Gastrocnemius medialis (tissue), 3 donors: ENCODE data around the genes TTLL12 and PNPLA3.

DNA sequence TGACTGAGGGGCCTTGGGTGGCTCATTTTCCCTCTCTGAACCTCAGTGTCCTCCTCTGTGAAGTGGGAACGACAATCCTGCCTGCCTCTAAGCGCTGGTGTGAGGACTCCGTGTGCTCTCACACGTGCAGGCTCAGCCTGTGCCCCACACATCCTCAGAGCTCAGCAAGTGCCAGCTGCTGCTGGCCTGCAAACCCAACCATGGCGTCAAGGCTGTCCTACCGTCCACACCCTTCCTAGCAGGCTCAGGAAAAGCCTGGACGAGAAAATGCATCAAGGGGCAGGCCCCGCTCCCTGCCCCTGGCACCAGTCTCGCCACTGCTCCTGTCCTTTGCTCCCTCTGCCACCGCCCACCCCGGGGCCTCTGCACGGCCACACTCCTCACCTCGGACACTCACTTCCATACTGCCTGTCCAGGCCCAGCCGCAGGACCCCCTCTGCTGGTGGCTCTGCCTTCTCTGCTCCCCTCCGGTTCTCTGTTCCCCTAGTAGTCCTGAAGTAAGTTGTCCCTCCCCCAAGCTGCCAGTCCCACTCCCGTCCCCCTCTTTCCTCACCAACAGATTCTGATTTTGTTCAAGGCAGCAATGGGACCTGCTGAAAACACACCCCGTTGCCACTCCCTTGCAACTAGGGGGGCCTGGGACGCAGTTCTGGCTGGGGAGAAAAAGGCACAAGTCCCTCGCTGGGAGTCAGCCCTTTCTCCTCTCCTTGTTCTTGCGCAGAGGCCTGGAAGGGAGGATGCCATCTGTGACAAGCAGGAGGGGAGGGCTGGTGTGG, 62.3 kb downstream of the ARFGAP3 start:
- PRO-cap: no peak
- RAMPAGE, long total RNA, 3 experiments: no peak in any of the 3 experiments

DNA sequence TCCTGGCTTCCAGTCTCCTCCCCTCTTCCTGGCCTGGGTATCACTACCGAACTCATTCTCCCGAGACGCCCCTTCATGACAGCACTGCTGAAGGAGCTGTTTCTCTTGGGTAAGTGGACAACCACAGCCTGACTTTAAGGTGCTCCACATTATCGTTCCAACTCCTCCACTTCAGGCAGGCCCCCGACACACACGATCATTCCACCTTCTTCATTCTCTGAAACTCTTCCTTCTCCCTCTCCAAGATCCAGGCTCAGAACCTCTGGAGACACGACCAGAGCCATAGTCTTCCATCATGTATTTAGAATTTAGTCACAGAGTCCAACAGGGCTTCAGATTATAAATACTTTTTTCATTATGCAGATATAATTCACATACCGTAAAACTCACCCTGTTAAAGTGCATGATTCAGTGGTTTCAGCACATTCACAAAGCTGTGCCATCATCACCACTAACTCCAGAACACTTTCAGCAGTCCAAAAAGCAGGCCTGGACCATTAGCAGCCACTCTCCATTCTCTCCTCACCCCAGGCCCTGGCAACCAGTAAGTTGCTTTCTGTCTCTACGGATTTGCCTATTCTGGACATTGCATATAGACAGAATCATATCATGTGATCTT, 36.1 kb downstream of the ARFGAP3 start:
- PRO-cap: no peak
- RAMPAGE, long total RNA, 3 experiments: no peak in any of the 3 experiments

DNA sequence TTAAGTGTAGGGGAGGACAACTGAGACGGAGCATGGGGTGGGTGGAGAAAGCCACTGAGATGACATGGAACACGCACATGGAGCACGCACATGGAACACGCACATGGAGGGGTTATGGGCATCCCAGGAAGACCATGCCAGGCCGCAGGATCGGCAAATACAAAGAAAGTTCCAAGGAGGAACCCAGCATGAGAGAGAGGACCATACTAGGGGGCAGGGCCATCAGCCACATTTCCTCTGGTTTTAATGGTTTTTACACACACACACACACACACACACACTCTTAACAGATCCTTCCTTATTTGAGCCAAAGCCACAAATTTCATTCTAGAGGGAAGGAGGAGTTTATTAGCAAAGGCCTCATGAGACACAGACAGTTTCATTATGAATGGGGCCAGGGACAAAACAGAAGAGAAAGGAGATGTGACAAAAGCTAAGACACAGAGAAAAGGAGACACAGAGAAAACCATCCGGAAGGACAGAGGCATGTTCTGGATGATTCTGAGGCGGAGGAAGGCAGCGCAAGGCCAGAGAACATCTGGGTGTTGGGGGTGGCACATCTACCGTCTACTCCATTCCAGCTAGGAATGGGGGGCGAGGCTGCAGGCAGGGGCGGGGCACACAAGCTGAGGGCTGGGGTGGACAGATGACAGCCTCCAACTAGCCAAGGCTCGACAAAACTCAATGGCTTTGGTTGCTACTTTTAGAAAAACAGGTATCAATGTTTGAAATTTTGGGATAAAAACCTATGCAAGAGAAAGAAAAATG, 32.2 kb upstream of the ARFGAP3 start:
- PRO-cap: no peak
- RAMPAGE, long total RNA, 3 experiments: no peak in any of the 3 experiments

- PRO-cap: unidirectional peak, minus-strand start at chr22:42910647
- RAMPAGE, long total RNA, 3 experiments: no peak in any of the 3 experiments
These were observed 53.1 kb upstream of the ARFGAP3 start for GRCh38 chr22:42910153-42910683.

DNA sequence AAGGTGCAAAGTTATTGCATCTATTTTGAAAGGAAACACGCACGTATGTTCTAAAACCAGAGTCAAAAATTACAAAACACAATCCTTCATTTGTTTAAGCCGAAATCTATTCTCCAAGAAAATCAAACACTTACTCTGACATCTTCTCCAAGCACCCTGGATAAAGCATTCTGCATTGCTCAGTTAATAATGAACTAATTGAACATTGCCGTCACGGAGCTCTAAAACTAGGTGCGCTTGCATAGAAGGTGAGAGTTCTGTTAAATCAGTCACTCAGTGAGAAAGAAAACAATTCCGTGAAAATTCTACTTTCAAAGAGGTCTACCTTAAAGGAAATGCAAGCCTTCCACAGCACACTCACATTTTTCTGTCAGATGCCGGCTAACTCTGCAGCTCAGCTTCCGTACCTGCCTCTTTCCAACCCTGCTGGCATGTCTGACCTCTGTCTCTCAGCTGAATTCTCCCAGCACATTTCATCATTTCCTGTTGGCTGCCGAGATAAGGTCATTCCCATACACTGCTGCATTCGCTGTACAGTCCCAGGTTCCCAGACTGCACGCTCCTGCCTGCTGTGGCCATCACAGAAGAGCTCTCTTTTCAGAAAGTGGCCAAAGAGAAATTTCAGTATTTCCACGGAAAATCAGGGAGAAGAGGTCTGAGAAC, 55.4 kb downstream of the PACSIN2 start:
- PRO-cap: bidirectional peak, plus-strand start at position 529 of the sequence, minus-strand start at position 391 of the sequence
- RAMPAGE, long total RNA, 3 experiments: start-site peak on the minus strand in 2 of 3 experiments, centred at positions 414 to 429 of the sequence, 49 to 64 reads per replicate

GRCh38 chr22:42970844-42971052, 44.2 kb downstream of the PACSIN2 start:
- PRO-cap: no peak
- RAMPAGE, long total RNA, 3 experiments: no peak in any of the 3 experiments

GRCh38 chr22:42975408-42976281, 39.3 kb downstream of the PACSIN2 start:
- PRO-cap: no peak
- RAMPAGE, long total RNA, 3 experiments: no peak in any of the 3 experiments

DNA sequence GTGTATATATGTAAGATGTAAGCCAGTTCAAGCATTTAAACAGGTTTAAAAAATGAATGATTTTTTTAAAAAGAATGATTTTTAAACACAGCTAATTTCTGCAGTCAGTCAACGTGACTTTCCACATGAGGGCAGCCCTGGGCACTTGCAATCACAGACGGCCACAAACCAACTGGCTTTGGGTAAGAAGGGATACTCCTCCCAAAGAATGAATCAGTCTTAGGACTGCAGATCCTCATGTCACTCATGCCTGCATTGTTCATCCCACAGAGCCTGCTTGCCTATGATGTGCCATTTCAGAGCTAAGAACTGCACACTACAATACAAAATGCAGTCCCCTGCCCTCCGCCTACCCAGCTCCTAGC, 24.9 kb downstream of the PACSIN2 start:
- PRO-cap: no peak
- RAMPAGE, long total RNA, 3 experiments: no peak in any of the 3 experiments

- PRO-cap: no peak
- RAMPAGE, long total RNA, 3 experiments: no peak in any of the 3 experiments
These were observed 10.6 kb downstream of the PACSIN2 start for GRCh38 chr22:43004151-43004905.

GRCh38 chr22:43128663-43129758, 14.2 kb downstream of the MCAT start:
- PRO-cap: no peak
- RAMPAGE, long total RNA, 3 experiments: no peak in any of the 3 experiments

DNA sequence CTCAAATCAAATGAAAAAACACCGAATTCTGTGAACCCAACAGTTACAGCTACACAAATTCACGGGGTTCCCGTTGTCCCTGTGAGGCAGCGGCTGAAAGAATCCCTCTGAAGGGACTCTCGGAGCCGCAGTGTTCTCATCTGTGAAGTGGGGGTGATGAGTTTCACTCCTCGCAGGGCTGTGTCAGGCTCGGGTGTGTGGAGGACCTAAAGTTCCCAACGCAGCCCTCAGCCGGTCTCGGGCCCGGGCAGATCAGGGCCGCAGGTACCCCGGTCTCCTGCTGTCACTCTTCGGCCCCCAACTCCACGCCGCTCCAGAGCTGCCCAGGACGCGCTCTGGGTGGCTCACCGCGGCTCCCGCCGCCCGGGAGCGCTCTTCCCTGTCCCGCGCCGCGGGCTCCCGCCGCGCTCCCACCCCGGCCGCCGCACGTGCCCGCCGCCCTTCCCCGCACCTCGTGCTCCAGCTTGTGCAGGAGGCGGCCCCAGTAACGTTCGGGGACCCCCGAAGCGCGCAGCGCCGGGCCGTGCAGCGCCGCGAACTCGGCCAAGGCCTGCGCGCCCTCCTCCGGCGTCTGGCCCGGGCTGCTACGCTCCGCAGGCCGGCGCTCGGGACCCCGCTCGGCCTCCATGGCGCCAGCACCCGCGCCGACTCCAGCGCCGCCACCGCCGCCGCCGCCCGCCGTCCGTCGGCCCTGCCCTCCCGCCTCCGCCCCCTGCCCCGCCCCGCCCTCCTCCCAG, at the start of gene TTLL12:
Gene TTLL12, minus strand, starts transcription at position 693 of the 737 bp plus-strand sequence.
- PRO-cap: unidirectional peak, minus-strand start at position 381 of the sequence; unidirectional peak, minus-strand start at position 687 of the sequence
- RAMPAGE, long total RNA, 3 experiments: no peak in any of the 3 experiments

DNA sequence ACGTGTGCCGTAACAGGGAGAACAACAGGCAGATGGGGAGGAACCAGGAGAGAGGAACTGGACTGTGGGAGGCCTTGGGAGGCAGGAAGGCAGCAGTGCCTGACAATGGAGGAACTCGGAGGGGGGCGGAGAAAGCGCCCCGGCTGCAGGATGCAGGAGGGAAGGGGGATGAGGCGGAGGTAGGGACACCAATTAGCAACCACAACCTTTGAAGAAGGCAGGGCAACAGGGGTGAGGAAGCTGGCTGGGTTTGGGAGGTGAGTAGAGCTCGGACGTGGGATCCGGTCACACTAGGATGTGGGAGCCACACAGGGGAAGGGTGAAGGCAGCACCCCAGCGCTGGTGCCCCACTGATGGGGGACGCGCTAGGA, 67.4 kb downstream of the SCUBE1 start:
- PRO-cap: no peak
- RAMPAGE, long total RNA, 3 experiments: no peak in any of the 3 experiments

GRCh38 chr22:43319676-43320284, 23.4 kb downstream of the SCUBE1 start:
- PRO-cap: no peak
- RAMPAGE, long total RNA, 3 experiments: no peak in any of the 3 experiments

DNA sequence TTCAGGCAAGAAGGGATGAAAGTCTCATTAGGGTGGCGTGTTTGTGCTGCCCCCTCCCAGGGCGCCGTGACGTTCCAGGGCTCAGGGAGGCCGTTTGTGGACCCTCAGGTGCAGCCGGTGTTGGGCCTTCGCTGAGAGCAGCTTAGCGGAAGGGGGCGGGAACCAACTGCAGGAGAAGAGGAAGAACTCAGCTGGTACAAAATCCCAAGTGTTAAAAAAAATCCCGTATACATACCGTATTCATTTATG, 70.0 kb downstream of the MPPED1 start:
- PRO-cap: no peak
- RAMPAGE, long total RNA, 3 experiments: no peak in any of the 3 experiments

DNA sequence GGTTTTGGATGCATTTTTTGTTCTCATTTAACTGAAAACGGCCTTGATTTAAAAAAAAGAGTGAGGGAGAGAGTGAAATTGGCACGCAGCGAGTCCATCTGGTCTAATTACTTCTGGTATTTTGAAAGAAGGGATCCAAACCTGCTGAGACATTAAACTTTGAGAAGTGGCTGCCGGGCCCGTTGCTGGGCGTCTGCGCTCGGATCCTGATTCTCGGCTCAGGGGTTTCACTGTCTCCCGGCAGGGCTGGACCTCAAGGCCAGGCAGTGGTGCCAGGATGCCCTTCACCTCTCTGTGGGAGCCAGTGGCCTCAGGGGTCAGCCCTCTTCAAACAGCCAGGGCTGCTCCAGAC, 70.3 kb downstream of the MPPED1 start:
- PRO-cap: no peak
- RAMPAGE, long total RNA, 3 experiments: no peak in any of the 3 experiments

DNA sequence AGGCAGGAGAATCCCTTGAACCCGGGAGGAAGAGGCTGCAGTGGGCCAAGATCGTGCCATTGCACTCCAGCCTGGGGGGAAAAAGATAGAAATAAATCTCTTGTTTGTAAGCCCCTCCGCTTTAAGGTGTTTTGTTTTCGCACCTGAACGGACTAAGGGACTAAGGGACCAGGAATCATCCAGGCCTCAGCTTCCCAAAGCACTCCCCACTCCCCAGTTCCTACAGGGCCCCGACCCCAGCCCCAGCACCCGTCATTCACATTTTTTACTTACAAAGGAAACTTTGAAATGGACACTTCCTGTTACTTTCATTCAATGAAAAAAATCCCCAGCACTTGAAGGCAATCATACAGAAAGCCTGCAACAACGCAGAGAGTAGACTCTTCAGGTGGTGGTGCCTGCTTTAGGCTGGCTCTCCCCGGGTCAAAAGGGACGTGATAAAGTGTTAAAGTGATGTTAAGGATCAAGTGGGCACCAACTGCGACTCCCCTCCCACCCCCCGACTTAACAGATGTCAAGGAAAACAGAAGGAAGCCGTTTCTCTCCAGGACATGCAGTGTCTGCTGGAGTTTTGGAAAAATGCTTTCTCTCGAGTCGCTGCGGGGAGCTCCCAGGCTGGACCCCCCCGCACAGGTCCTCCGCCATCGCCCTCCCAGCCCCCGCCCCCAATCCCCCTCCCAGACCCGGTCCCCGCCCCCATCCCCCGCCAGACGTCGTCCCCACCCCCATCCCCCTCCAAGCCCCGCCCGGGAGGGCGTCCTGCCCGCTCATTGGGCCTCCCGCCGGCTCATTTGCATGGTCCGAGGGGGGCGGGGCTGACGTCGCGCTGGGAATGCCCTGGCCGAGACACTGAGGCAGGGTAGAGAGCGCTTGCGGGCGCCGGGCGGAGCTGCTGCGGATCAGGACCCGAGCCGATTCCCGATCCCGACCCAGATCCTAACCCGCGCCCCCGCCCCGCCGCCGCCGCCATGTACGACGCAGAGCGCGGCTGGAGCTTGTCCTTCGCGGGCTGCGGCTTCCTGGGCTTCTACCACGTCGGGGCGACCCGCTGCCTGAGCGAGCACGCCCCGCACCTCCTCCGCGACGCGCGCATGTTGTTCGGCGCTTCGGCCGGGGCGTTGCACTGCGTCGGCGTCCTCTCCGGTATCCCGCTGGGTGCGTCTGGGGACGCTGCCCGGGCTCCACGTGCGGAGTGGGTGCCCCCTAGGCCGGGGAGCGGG, at the start of gene PNPLA3:
Gene PNPLA3, plus strand, starts transcription at position 862 of the 1,220 bp plus-strand sequence.
- PRO-cap: unidirectional peak, plus-strand start at position 862 of the sequence
- RAMPAGE, long total RNA, 3 experiments: no peak in any of the 3 experiments

GRCh38 chr22:43934731-43935165, 11.1 kb downstream of the PNPLA3 start:
- PRO-cap: no peak
- RAMPAGE, long total RNA, 3 experiments: no peak in any of the 3 experiments

DNA sequence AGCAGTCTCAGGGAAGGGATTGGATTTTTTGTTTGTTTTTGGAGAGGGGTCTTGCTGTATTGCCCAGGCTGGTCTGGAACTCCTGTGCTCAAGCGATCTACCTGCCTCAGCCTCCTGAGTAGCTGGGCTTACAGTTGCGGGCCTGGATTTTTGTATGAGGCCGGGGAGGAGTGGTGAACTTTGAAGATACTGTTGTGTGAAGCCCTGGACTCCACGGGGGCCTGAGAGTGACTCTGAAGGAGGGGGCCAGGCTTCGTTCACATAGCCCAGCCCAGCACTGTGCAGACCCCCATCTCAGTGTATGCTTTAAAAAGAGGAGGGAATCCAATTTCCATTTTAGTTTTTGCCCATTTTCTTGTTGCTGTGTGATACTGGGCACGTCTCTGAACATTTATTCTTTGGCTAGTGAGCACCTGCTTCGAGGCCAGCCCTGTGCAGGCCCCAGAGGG, 13.7 kb downstream of the SAMM50 start:
- PRO-cap: no peak
- RAMPAGE, long total RNA, 3 experiments: no peak in any of the 3 experiments

GRCh38 chr22:44049304-44050198, 25.4 kb downstream of the PARVB start:
- PRO-cap: bidirectional peak, plus-strand start at chr22:44050068, minus-strand start at chr22:44050022
- RAMPAGE, long total RNA, 3 experiments: no peak in any of the 3 experiments

GRCh38 chr22:44068849-44069358, 44.8 kb downstream of the PARVB start:
- PRO-cap: no peak
- RAMPAGE, long total RNA, 3 experiments: no peak in any of the 3 experiments